Astrocyte (in vitro differentiated cells and primary cell): ENCODE results near the genes AKR1E2 and IL2RA.

DNA sequence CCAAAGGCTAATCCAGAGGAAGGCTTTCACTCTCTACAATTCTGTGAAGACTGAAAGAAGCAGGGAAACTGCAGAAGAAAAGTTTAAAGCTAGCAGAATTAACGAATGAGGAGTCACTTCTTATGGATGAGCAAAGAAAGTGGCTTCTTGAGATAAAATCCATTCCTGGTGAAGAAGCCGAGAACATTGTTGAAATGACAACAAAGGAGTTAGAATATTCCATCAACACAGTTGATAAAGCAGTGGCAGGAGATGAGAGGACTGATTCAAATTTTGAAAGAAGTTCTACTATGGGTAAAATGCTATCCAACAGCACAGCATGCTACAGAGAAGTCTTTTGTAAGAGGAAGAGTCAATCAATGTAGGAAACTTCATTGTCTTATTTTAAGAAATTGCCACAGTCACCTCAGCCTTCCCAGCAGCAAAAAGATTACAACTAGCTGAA, 338.2 kb upstream of the KLF6 start:
- PRO-cap = no peak
- RRBS, 2 experiments = no CpG with 5 or more reads among the region's 2 CpGs

GRCh38 chr10:4131905-4132316, 346.9 kb upstream of the KLF6 start:
- PRO-cap = no peak
- RRBS, 2 experiments = no CpG with 5 or more reads among the region's 3 CpGs

- PRO-cap = no peak
These were observed 411.7 kb upstream of the KLF6 start for GRCh38 chr10:4196840-4197034.

- PRO-cap = no peak
- RRBS, 2 experiments = no CpG with 5 or more reads among the region's 7 CpGs
These were observed 495.6 kb upstream of the KLF6 start for GRCh38 chr10:4280520-4281086.

- PRO-cap = no peak
- RRBS, 2 experiments = no CpG with 5 or more reads among the region's 6 CpGs
These were observed 509.5 kb upstream of the AKR1E2 start for GRCh38 chr10:4316455-4316927.

DNA sequence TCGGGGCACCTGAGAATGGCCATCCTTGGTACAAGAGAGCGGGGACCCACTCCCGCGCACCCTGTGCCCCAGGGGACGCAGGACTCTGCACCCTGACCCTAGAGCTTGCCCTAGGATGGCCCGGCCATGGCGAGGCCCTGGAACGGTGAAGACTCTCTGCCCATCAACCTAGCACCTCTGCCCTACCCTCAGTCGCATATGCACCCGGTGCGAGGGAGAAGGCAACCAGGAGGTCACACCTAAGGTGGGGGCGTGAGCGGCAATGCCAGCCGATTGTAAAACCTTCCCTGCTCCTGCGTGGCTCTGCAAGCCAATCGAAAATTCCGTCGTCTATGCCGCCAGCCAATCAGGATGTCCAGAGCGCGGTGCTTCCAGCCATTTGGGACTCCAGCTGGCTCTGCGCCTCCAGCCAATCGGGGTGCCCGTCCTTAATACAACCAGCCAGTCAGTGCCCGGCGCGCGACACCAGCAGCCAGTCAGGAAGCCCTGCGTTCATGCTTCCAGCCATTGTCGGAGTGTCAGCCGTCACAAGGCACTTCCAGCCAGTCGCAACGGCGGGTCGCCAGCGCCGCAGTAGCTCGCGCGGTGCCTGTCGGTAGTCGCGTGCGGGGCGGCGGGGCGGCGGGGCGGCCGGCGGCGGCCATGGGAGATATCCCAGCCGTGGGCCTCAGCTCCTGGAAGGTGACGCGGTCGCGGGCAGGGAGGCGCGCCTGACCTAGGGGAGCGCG, at the start of gene AKR1E2:
TSS of gene AKR1E2 (plus strand) at position 525 of the 728 bp plus-strand sequence.
- PRO-cap = unidirectional peak, plus-strand start at position 545 of the sequence
- RRBS, 2 experiments = 87 to 100% methylated on average over 2 of the region's 61 CpGs

- PRO-cap = no peak
- RRBS, 2 experiments = no CpG with 5 or more reads among the region's 26 CpGs
These were observed 22.3 kb downstream of the CALML5 start for GRCh38 chr10:5476679-5477937.

- PRO-cap = no peak
- RRBS, 2 experiments = 90% methylated on average over 6 of the region's 22 CpGs
These were observed 2.9 kb downstream of the CALML5 start for GRCh38 chr10:5496276-5497139.

- PRO-cap = no peak
- RRBS, 2 experiments = 93 to 100% methylated on average over 3 of the region's 11 CpGs
These were observed 10.1 kb upstream of the CALML5 start for GRCh38 chr10:5509450-5509950.

- PRO-cap = no peak
- RRBS, 2 experiments = no CpG with 5 or more reads among the region's 13 CpGs
These were observed 29.2 kb downstream of the CALML3 start for GRCh38 chr10:5553785-5554442.

- PRO-cap = unidirectional peak, minus-strand start at chr10:5685238
- RRBS, 2 experiments = 1 to 2% methylated on average over 48 of the region's 87 CpGs
These were observed 552 bp downstream of the TASOR2 start for GRCh38 chr10:5684927-5685852.

DNA sequence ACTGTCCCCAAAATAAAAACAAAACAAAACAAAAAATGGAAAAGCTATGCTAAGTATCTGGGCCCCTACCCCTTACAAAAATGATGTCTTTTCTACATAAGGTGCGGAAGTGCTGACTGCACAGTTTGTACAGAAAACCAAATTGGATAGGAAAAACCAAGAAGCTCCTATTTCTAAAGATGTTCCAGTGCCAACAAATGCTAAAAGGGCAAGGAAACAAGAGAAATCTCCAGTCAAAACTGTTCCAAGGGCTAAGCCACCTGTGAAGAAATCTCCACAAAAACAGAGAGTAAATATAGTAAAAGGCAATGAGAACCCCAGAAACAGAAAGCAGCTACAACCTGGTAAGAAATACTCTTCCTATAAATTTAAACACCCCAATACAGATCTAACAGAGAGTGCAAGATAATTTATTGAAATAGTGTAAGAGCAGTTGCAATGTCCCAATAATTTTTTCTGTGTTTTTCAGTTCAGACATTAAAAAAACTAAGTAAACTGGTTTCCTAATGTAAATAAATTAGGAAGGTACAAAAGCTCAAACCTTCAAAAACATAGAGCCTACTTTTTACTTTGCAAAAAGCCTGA, 50.7 kb downstream of the TASOR2 start:
- PRO-cap = no peak
- RRBS, 2 experiments = no CpG with 5 or more reads among the region's 1 CpG

GRCh38 chr10:5983811-5984258, 6.5 kb upstream of the IL15RA start:
- PRO-cap = no peak
- RRBS, 2 experiments = no CpG with 5 or more reads among the region's 9 CpGs

- PRO-cap = no peak
- RRBS, 2 experiments = 95% methylated on average over 6 of the region's 17 CpGs
These were observed at the start of gene IL2RA for GRCh38 chr10:6062151-6062775. TSS of gene IL2RA (minus strand) at chr10:6062367.

GRCh38 chr10:6074739-6075519, 12.8 kb upstream of the IL2RA start:
- PRO-cap = no peak
- RRBS, 2 experiments = no CpG with 5 or more reads among the region's 20 CpGs

- PRO-cap = no peak
- RRBS, 2 experiments = no CpG with 5 or more reads among the region's 3 CpGs
These were observed 24.4 kb downstream of the RBM17 start for GRCh38 chr10:6113207-6113711.

- PRO-cap = no peak
- RRBS, 2 experiments = no CpG with 5 or more reads among the region's 11 CpGs
These were observed 49.6 kb downstream of the RBM17 start for GRCh38 chr10:6138477-6138887.

DNA sequence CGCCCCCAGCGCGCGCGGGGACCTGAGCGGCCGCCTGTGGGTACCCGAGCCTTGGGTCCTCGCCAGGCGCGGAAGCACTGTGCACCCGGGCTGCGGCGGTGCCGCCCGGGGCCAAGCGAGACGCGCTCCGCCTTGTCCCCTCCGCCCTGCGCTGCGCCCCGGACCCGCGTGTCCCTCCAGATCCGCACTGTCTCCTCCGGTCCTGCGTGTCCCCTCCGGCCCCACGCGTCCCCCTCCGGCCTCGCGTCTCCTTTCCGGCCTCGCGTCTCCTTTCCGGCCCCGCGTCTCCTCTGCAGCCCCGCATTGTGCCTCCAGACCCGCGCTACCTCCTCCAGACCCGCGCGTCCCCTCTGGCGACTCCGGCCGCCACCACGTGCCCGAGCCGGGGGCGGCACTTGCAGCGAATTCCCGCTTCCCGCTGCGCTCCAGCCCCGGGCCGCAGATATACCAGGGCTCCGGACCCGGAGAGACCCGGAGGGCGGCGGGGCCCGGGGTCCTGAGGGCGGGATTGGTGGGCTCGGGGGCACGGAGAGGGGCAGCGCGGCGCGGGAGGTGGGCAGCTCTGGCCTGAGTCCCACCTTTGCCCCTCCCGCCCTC, 56.3 kb downstream of the RBM17 start:
- PRO-cap = no peak
- RRBS, 2 experiments = 1 to 2% methylated on average over 25 to 42 of the region's 74 CpGs

GRCh38 chr10:6176625-6177386, 25.9 kb upstream of the PFKFB3 start:
- PRO-cap = no peak
- RRBS, 2 experiments = 77 to 92% methylated on average over 2 of the region's 11 CpGs

DNA sequence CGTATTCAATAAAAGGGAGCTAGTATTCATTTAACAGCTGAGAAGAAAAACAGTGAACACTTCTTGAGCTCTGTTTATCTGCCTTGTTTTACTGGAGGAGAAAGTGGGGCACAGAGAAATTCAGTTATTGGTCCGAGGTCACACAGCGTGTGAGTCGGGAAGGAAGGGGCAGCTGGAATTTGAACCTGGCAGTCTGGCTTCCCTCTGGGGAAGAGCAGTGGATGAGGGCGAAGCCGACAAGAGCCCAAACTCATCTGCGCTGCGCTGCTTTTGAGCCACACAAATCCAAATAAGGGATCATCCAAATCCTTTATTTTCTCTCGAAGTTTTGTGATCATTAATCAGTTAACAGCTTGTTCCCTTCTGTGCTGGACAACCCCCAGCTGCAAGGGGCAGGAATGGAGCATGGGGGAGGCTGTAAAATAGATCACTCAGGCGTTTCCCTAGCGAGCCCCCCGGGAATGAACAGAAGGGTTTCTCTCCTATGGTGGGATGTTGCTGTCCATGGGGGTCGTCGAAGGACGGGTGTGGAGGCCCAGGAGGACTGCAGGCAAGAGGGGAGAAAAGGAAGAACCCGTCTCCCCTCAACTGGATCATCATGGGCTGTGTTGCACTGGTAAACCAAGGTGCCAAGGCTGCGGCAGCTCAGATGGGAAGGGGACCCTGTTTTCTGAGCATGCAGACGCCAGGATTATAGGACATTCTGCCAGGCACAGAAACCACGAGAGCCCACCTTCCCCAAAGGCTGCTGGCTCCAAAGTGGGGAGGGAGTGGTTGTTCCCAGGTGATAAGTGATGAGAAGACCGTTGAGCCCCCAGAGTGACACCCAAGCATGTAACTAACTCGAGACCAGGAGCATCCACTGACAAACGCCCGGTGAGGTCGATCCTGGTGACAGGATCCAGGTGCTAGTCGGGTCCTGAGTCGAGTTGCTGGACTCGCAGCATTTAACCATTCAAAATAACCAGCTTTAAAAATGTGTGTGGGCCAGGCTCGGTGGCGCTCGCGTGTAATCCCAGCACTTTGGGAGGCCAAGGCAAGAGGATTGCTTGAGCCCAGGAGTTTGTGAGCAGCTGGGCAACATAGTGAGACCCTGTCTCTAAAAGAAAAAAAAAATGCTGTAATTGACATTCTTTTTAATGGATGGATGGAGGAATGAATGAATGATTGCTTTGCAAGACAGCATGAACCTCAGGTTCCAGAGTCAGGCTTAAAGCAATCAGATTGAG, 23.2 kb upstream of the PFKFB3 start:
- PRO-cap = no peak
- RRBS, 2 experiments = no CpG with 5 or more reads among the region's 31 CpGs